Type B pancreatic cell (in vitro differentiated cells): Measurements from ENCODE around the genes C9orf50 and ASS1.

- PRO-cap = no peak
Measured at GRCh38 chr9:129464819-129465556, 155.9 kb downstream of the C9orf50 start.

DNA sequence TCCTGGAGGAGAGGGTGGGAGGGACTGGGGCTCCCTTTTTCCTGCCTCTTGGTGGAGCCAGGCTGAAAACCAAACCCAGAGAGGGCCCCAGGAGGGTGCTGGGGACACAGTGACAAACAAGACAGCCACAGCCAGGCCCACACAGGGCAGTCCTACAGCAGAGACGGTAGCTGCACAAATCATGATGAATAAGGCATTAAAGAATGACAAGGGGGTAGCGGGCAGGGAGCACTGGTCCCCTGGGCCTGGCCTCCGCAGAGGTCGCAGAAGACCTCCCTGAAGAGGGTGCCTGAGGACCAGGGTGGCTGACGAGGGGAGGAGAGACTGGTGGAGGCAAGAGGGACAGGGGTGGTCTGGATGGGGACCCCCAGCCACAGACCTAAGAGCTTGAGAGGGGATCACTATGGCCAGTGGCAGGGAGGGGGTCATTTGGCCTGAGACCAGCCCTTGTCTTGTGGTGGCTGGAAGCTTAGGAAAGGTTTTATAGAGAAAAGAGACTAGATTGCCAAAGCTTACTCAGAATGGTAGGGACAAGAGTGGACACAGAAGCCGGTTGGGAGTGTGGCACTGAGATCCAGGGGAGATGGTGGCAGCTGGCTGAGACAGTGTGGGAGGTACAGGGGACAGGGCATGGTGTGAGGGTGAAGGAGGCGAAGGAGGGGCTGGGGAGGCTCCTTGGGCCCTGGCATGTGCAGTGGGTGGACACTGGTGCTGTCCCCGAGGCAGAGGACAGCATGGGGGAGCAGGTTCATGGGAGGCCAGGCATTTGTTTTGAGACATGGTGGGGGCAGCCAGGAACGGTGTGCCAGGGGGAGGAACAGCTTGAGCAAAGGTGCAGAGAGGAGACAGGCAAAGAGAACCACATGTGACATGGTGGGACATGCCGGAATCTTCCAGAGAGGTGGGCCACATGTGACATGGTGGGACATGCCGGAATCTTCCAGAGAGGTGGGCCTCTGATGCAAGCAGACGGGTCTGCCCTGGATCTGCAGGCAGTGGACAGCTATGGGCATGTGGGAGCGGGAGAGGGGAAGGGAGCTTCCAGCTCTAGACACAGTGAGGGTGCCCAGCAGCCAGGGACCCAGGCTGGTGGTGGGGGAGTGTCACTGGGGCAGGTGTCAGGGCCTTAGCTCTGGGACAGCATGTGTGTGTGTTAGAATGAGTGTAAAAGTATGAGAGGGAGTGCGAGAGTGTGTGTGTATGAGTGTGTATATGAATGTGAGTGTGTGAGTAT is 122.9 kb downstream of the C9orf50 start:
- PRO-cap = no peak

- PRO-cap = bidirectional peak, plus-strand start at chr9:129550388, minus-strand start at chr9:129550473
Measured at GRCh38 chr9:129549574-129550804, 70.9 kb downstream of the C9orf50 start.

GRCh38 chr9:129587384-129587931 is 33.4 kb downstream of the C9orf50 start:
- PRO-cap = no peak

- PRO-cap = no peak
Measured at GRCh38 chr9:129612342-129612653, 8.6 kb downstream of the C9orf50 start.

GRCh38 chr9:129621034-129621370 is at the start of gene C9orf50:
Gene C9orf50 (minus strand): TSS chr9:129621101.
- PRO-cap = no peak

GRCh38 chr9:129635098-129635498 is 6.9 kb downstream of the ASB6 start:
- PRO-cap = no peak

GRCh38 chr9:129637349-129638452 is 4.2 kb downstream of the ASB6 start:
- PRO-cap = no peak

GRCh38 chr9:129714452-129714953 is 38.3 kb downstream of the PTGES start:
- PRO-cap = no peak

DNA sequence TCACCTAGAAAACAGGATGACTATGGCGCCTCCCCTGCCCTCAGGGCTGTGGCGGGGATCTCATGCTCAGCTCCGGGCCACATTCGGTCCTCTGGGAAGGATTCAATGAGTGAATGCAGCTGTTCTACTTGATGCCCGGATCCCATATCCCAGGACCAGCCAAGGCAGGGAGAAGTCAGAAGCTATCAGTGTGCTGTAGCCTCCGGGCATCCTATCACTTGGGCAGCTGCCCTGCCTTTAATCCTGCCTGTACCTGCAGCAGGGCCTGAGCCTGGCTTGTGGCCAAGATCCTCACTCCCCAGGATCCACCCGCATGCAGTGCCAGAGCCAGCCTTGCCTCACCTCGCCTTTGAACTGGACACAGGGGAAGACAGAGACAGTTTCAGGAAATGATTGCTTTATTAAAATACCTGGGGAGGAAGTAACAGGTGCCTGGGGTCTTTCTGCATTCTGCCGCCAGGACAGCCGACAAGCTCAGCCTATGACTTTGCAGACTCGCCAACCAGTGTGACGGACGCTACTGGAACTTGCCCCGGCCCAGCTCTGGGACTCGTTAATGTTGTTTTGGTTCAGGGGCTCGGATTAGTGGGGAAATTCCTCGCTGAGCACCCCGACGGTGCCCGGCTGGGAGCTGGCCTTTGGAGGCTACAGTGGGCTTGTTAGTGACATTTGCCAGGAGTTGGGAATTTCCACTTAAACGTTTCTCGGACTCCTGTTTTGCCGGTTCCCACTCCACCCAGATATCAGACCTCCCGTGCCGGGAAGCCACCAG is 868 bp downstream of the PTGES start:
- PRO-cap = bidirectional peak, plus-strand start at position 490 of the sequence, minus-strand start at position 356 of the sequence

DNA sequence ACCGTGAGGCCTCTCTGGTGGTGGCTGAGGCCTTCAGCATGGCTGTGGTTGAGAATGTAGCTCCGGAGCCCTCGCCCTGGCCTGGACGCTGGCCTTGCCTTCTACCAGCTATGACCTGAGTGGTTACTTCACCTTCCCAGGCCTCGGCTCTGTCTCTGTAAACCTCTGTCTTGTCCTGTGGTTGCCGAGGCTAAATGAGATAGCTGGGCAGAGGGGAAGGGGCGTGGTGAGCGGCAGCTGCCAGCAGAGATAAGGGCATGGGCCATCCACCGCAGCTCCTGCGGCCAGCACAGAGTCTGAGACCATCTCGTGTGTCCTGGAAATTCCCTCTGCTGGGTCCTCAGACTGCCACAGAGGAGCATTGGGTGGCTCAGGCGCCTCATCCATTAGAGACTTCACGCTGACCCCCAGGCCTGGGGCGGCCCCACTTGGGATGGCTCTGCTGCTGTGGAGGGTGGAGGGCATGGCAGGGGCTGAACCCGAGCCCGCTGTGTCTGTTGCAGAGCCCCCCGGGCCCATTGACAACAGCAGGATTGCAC is 43.9 kb downstream of the USP20 start:
- PRO-cap = no peak

DNA sequence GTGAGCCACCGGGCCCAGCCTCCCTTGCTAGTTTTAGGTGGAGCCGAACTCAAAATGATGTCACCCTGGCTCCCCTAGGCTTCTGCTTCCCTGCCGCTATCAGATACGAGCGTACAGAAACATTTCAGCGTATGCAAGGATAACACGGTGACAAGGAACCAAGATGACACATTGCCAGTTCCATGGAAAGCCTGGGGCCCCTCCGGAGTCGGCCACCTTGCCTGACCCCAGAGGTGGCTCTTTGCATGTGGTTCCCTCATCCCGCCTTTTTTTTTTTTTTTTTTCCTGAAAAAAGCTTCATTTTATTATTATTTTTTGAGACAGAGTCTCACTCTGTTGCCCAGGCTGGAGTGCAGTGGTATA is 47.8 kb downstream of the USP20 start:
- PRO-cap = no peak

DNA sequence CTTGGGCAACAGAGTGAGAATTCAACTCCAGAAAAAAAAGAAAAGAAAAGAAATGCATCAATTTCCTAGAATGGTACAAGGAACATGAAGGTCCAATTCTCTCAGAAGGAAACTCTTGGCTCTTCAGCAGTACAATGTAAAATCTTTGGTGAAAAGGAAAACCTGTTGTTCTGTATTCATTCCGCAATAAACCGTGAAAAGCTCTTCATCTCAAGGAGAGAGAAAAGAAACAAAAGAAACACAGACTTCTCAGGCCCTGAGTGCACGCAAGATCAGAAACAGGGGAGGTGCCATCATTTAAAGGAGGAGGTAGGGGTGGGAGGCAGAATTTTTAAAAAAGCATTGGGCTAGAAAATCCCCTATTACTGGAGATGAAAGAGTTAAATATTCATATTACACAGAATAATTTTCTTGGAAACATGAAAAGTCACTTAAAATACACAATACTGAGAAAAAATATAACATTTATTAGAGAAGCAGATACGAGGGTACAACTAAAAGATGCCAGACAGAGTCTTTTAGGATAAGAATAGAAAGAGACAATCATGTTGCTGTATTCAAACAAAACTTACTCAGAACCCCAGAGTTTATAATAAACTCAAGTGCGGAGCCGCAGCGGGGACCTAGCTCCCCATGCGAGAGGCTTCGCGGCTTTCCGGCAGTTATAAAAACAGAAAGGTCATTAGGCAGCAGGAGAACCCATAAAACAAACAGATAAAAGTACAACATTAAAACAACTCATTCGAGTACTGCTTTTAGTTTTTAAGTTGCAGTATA is 56.4 kb downstream of the USP20 start:
- PRO-cap = no peak

- PRO-cap = no peak
Measured at GRCh38 chr9:129895255-129896020, 60.2 kb downstream of the USP20 start.

GRCh38 chr9:129924735-129925244 is 89.5 kb downstream of the USP20 start:
- PRO-cap = no peak

DNA sequence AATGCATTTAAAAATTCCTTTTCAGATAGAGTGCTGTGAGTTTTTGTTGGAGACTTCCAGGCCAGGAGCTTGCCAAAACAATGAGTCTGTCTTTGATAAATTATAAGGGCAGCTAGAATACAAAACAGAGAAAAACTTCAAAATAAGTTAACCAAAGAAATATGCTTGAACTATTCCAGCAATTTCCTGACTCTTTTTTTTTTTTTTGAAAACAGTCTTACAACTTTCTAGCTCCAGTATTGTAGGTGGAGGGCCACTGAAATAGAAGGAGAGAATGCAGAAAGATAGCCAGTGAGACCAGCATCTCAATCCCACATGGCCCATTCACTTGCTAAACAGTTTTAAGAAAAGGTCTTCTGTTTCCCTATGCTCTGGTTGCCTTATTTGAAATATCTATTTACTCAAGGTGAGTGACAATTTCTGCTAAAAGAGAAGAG is 103.1 kb downstream of the USP20 start:
- PRO-cap = no peak

GRCh38 chr9:129945157-129945871 is 97.7 kb downstream of the FNBP1 start:
- PRO-cap = no peak

GRCh38 chr9:129962686-129963720 is 80.0 kb downstream of the FNBP1 start:
- PRO-cap = unidirectional peak, minus-strand start at chr9:129963182

DNA sequence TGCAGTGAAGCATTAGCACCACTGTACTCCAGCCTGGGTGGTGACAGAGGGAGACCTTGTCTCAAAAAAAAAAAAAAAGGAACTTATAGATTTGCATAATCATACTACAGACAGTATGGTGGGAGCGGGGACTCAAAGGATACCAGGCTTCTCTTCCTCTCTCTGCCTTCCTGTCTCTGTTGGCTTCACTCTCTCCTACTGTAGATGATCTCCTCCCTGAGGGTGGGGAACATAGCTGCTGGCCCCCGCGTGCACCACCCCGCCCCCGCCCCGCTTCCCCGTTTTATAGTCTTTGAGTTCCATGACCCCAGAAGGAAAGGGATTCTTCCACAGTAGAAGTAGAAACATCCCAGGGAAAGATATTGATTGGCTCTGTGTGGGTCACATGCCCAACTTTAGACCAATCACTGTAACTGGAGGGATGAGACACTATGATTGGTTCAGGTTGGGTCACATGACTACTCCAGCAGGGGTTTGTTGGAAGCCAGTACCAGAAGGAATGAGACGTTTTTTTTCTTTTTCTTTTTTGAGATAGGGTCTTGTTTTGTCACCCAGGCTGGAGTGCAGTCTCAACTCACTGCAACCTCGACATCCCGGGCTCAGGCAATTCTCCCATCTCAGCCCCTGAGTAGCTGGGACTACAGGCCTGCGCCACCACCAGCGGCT is 11.3 kb upstream of the HMCN2 start:
- PRO-cap = no peak

GRCh38 chr9:130444662-130445529 is at the start of gene ASS1:
Gene ASS1 (plus strand): TSS chr9:130444961.
- PRO-cap = bidirectional peak, plus-strand start at chr9:130444958, minus-strand start at chr9:130444739; unidirectional peak, plus-strand start at chr9:130445126